Measurements from ENCODE around the genes ZNF362 and DLGAP3.

- PRO-cap = no peak
- RAMPAGE, long total RNA, 5 experiments = no peak in any of the 5 experiments
- RRBS = no CpG with 5 or more reads among the region's 5 CpGs
Measured at GRCh38 chr1:32986880-32987338, 22.3 kb upstream of the RNF19B start.

GRCh38 chr1:32988885-32989729 is 24.5 kb upstream of the RNF19B start:
- PRO-cap = no peak
- RAMPAGE, long total RNA, 5 experiments = no peak in any of the 5 experiments
- RRBS = no CpG with 5 or more reads among the region's 5 CpGs

DNA sequence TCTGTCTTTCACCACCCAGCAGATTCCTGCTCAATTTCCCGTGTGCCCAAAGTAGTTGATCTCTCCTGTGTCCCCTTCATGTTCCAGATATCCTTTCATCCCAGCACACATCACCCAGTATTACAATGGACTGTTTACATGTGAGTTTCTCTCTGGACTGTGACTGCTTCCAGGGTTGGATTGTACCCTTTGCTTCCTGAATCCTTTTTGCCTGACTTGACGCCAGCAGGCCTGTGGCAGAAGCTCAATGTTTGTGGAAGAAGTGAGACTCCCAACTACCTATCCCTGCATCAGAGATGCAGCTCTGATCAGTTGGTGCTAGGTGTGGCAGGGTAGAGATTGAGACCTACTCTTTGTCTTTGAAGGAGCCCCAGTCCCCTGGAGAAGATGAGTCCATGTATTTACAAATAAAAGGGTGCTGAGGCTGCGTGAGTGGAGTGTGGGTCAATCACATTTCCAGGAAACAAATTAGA is 36.0 kb downstream of the AK2 start:
- PRO-cap = no peak
- RAMPAGE, long total RNA, 5 experiments = no peak in any of the 5 experiments
- RRBS = no CpG with 5 or more reads among the region's 3 CpGs

- PRO-cap = bidirectional peak, plus-strand start at chr1:33011411, minus-strand start at chr1:33011342
- RAMPAGE, long total RNA, 5 experiments = no peak in any of the 5 experiments
- RRBS = no CpG with 5 or more reads among the region's 5 CpGs
Measured at GRCh38 chr1:33010989-33011683, 25.5 kb downstream of the AK2 start.

DNA sequence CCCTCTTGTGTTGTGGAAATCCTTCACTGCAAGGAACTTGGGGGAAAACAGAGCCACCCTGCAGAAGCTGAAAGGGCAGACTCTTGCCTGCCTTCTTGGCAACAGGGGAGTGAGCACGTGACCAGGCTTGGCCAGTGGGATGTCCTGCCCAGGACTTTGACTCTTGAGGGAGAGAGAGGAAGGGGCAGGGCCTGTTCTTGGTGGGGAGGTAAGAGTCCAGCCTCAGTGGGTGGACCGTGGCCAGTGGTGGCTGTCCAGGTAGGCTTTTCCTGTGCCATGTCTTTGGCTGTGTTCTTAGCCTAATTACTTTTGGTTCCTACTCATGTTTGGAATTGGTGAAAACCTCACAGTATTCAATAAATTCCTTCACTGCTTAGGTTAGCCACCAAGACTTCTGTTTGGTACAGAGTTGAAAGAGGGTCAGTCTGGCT is 8.6 kb upstream of the AK2 start:
- PRO-cap = no peak
- RAMPAGE, long total RNA, 5 experiments = no peak in any of the 5 experiments
- RRBS = no CpG with 5 or more reads among the region's 2 CpGs

- PRO-cap = no peak
- RAMPAGE, long total RNA, 5 experiments = start-site peak on the minus strand in 1 of 5 experiments, at chr1:33181200-33182083 at its widest, 9 reads per replicate
- RRBS = 2% methylated on average over 18 of the region's 57 CpGs
Measured at GRCh38 chr1:33181177-33181825, 542 bp downstream of the TRIM62 start.

- PRO-cap = bidirectional peak, plus-strand start at chr1:33256492, minus-strand start at chr1:33256497
- RAMPAGE, long total RNA, 5 experiments = no peak in any of the 5 experiments
- RRBS = 1% methylated on average over 43 of the region's 114 CpGs
Measured at GRCh38 chr1:33255822-33256624, at the start of gene ZNF362. Gene ZNF362, plus strand, starts transcription at chr1:33256492.

DNA sequence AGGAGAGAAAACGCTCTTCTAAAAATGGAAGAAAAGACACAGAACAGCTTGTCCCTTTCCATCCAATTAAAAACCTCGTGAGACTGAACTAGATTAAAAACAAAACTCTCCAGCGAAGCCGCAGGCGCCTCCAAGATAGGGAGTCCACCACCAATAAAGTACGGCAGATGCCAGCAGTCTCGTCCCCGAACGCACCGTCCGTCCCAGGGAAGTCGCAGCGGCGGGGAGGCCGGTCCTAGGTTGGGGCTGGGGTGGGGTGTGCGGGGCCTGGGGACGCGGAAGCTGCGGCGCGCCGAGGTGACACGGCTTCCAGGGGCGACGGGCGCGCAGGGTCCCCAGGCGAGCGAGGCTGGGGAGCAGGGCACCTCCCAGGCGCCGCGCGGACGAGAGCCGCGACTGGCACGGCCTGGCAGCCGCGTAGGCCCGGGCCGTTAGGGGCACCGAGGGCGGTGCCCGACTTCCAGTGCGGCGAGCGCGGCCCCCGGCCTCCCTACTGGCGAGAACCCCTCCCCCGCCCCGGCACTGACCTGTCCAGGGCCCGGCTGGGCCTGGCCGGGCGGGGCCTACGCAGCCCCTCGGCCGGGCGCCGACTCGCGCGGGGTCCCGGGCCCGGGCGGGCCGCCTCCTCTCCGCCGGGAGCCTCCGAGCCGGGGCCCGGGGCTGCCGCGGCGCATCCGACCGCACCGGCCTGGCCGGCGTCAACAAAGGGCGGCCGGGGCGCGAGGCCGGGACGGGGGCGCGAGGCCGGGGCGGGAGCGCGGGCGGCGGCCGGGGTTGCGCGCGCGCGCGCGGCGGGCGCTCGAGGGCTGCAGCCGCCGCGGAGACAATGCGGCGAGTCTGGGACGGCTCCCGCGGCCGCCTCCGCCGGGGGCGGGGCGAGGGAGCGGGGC is 28.4 kb upstream of the A3GALT2 start:
- PRO-cap = bidirectional peak, plus-strand start at position 434 of the sequence, minus-strand start at position 190 of the sequence; bidirectional peak, plus-strand start outside the sequence, minus-strand start at position 825 of the sequence
- RAMPAGE, long total RNA, 5 experiments = start-site peak on the minus strand in 2 of 5 experiments, centred at positions 415 to 561 of the sequence, 8 to 29 reads per replicate
- RRBS = 1% methylated on average over 28 of the region's 119 CpGs

DNA sequence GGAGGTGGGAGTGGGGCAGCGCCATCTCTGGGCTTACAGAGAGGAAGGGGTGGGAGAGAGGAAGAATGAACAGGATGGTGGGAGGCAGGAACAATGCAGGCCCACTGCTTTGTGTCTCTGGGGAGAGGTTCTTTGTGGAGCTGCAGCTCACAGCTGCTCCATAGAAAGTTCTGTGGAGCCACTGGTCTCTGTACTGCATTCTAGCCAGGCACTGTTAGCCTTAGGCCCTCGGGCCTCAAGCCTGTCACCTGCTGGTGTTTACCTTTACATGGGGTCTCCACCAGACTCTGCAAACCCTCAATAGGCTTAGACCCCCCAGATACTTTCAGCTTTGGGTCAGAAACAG is 43.7 kb upstream of the A3GALT2 start:
- PRO-cap = no peak
- RAMPAGE, long total RNA, 5 experiments = no peak in any of the 5 experiments
- RRBS = no CpG with 5 or more reads among the region's 2 CpGs

GRCh38 chr1:33433392-33434090 is 2.6 kb upstream of the PHC2 start:
- PRO-cap = no peak
- RAMPAGE, long total RNA, 5 experiments = no peak in any of the 5 experiments
- RRBS = no CpG with 5 or more reads among the region's 3 CpGs

- PRO-cap = no peak
- RAMPAGE, long total RNA, 5 experiments = no peak in any of the 5 experiments
- RRBS = no CpG with 5 or more reads among the region's 5 CpGs
Measured at GRCh38 chr1:33459714-33460367, 12.6 kb upstream of the ZSCAN20 start.

DNA sequence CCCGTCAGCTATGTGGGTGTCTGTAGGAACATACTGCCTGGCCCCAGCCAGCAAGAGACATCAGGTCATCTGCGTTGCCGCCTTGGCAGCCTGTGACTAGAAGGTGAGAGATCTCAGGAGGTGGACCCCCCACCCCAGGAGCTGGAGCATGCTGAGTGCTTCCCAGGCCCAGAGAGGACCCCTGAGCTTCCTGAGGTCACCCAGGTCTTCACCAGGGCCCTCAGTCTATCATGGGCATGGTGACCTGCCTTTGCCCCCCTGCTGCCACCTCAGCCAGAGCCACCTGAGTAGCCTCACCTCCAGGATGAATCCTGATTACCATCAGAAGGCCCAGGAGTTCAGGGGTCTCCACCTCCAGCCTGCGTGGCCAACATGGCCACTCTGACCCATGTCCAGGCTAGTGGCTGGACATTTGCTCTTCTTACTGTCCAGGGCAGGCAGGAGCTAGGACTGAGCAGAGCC is 250.6 kb downstream of the C1orf94 start:
- PRO-cap = unidirectional peak, minus-strand start at position 271 of the sequence
- RAMPAGE, long total RNA, 5 experiments = no peak in any of the 5 experiments
- RRBS = no CpG with 5 or more reads among the region's 4 CpGs

- PRO-cap = no peak
- RAMPAGE, long total RNA, 5 experiments = no peak in any of the 5 experiments
- RRBS = 7% methylated on average over 58 of the region's 121 CpGs
Measured at GRCh38 chr1:34928854-34929998, at the start of gene DLGAP3. Gene DLGAP3, minus strand, starts transcription at chr1:34929650.

- PRO-cap = no peak
- RAMPAGE, long total RNA, 5 experiments = no peak in any of the 5 experiments
- RRBS = no CpG with 5 or more reads among the region's 4 CpGs
Measured at GRCh38 chr1:35172912-35173796, 19.8 kb downstream of the SFPQ start.

GRCh38 chr1:35188882-35189464 is 4.0 kb downstream of the SFPQ start:
- PRO-cap = no peak
- RAMPAGE, long total RNA, 5 experiments = start-site peak on the minus strand in 2 of 5 experiments, at chr1:35189005-35189390 at its widest, 138 to 1,019 reads per replicate
- RRBS = no CpG with 5 or more reads among the region's 13 CpGs

- PRO-cap = unidirectional peak, plus-strand start at chr1:35320333
- RAMPAGE, long total RNA, 5 experiments = no peak in any of the 5 experiments
- RRBS = no CpG with 5 or more reads among the region's 4 CpGs
Measured at GRCh38 chr1:35319889-35320543, 51.5 kb downstream of the ZMYM4 start.

DNA sequence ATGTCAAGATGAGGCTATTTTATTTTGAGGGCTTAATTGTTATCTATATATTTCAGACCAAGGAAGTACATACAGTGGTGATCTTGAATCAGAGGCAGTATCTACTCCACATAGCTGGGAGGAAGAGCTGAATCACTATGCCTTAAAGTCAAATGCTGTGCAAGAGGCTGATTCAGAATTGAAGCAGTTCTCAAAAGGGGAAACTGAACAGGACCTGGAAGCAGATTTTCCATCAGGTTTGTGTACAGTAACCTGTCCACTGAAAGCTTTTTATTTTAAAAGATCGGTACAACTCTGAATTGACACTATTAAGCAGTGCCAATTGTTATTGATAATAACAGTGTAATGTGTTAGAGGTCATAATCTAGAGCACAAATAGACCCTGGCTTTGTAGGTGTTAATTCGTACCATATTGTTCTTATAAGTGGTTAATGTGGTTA is 130.3 kb downstream of the ZMYM4 start:
- PRO-cap = no peak
- RAMPAGE, long total RNA, 5 experiments = start-site peak on the plus strand in 4 of 5 experiments, centred at positions 101 to 165 of the sequence, 16 to 32 reads per replicate
- RRBS = no CpG with 5 or more reads among the region's 2 CpGs

GRCh38 chr1:35435724-35436325 is 121.4 kb downstream of the KIAA0319L start:
- PRO-cap = no peak
- RAMPAGE, long total RNA, 5 experiments = no peak in any of the 5 experiments
- RRBS = no CpG with 5 or more reads among the region's 10 CpGs

DNA sequence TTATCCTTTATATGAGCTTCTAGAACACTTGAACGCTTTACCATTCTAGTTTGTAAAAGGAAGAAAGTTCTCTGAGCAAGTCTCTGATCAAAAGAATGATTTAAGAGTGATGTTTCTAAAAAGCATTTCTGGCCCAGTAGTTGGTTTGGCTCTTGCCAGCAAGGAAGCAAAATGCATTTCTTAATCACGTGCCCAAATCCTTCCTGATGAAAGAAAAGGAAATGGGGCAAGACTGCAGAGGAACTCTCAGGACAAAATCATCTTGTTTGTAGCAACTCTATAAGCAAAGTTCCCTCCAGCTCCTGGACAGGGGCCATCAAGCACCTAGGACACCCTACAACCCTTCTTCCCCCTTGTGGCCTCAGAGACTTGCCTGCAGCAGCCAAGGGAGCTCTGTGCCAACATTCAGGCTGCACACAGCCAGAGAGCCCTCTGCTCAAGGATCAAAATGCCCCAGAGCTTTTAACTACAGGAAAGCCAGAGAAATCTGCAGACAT is 105.2 kb downstream of the KIAA0319L start:
- PRO-cap = no peak
- RAMPAGE, long total RNA, 5 experiments = no peak in any of the 5 experiments
- RRBS = no CpG with 5 or more reads among the region's 2 CpGs

- PRO-cap = no peak
- RAMPAGE, long total RNA, 5 experiments = start-site peak on the minus strand in 2 of 5 experiments, at chr1:35525121-35525568 at its widest, 7 reads per replicate
- RRBS = no CpG with 5 or more reads among the region's 3 CpGs
Measured at GRCh38 chr1:35524998-35525637, 32.1 kb downstream of the KIAA0319L start.

Measured in stomach (tissue), 7 donors.